Fibroblast of the aortic adventitia (primary cell): ENCODE results near the gene IL17C.

DNA sequence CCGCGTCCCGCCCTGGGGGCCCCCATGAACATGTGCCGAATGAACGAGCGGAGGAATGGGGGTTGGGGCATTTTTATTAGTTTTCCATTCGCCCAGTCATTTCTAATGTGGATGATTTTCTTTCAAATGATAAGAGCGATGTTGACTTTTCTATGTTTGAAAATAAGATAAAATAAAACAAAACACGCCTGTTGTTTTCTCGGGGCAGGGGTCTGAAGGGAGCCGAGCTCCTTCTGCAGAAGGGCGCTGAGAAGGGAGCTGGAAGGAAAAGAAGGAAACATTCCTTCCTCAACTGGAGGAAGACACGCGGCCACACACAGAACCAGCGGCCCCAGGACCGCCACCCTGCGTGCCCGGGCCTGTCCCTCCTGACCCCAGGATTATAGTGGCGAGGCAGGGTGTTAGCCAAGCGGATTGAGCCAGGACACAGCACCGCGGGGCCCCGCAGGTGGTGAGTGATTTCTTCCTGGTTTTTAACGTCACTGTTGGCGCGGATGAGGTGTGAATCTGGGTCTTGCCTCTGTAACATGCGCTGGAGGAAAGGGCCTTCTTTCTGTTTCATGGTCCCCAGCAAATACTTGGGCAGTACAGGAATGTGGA, 158.8 kb upstream of the ZNF469 start:
- CAGE, long polyA plus RNA: no peak

- CAGE, long polyA plus RNA: no peak
These were observed 118.0 kb upstream of the ZNF469 start for GRCh38 chr16:88264444-88265517.

- CAGE, long polyA plus RNA: no peak
These were observed 41.4 kb downstream of the ZFPM1 start for GRCh38 chr16:88494170-88495227.

DNA sequence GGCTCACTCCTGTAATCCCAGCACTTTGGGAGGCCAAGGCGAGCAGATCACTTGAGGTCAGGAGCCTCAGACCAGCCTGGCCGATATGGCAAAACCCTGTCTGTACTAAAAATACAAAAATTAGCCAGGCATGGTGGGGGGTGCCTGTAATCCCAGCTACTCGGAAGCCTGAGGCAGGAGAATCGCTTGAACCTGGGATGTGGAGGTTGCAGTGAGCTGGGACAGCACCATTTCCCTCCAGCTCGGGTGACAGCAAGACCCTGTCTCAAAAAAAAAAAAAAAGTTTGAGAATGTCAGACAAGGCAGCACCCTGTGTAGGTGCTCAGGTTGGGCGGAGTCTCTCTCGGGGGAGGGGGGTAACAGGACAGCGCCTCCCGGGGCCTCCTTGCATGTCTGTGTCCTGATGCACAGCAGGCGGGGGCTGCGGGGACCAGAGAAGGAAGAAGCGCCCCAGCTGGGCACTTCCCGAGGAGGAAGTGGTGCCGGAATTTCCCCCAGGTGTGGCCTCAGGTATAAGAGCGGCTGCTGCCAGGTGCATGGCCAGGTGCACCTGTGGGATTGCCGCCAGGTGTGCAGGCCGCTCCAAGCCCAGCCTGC, at the start of gene IL17C:
TSS of gene IL17C (plus strand) at position 543 of the 597 bp plus-strand sequence.
- CAGE, long polyA plus RNA: no peak

GRCh38 chr16:88643253-88643861, 5.0 kb downstream of the IL17C start:
- CAGE, long polyA plus RNA: no peak

- CAGE, long polyA plus RNA: no peak
These were observed 1.7 kb upstream of the SNAI3 start for GRCh38 chr16:88687775-88688731.

DNA sequence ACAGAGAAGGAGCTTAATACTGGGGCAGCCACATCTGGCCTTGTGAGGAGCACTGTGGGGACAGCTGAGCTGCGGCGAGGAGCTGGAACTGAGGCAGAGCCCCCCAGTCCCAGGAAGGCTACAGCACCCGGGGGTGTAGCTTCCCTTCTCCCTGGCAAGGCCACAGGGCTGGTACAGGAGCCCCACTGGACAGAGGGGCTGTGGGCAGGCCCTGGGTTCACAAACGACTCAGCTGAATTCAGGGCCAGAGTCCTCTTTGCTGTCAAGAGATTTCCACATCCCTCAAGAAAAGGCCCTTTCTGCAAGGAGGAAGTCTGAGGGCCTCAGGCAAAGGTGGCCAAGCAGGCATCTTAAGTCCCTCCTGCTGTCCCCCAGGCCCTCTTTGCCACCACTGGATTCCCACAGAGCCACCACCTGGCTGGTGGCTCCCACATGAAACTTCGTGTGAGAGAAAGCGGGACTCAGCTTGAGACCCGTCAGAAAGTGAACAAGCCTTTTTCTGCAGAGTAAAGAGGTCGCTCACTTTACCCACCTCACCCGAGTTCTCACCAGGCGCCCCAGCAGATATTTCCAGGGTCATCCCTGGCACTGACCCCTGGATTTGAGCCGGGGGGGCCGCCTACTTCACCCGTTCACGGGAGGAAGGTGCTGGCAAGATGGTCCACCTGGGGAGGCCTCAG, 3.8 kb downstream of the RNF166 start:
- CAGE, long polyA plus RNA: no peak

DNA sequence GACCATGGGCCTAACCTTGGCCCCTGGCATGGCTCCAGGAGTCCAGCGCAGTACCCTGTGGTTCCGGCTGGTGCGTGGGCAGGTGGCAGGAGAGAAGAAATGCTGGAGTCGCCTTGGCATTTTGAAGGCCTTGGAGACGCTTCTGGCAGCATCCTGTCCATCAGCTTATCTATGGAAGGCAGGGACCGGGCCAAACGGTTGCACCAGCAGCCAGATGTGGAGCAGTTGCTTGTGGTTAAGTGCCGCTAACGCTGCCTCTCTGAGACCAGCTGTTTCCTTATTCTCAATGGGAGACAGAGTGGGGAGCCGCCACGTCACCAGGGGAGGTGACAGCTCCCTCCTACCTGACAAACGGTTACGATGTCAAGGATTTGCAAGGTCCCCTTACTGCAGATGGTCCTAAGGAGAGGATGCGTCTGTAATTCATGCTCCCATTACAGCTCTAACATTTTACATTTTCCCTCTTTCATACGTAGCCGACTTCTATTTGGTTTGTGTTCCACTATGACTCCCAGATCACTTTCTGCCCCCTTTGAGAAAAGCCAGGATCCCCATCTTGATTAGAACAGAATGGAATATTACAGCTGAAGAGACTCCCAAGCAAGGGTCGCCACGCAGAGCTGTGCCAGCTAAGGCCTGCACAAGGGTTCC, 3.6 kb upstream of the CDT1 start:
- CAGE, long polyA plus RNA: no peak

DNA sequence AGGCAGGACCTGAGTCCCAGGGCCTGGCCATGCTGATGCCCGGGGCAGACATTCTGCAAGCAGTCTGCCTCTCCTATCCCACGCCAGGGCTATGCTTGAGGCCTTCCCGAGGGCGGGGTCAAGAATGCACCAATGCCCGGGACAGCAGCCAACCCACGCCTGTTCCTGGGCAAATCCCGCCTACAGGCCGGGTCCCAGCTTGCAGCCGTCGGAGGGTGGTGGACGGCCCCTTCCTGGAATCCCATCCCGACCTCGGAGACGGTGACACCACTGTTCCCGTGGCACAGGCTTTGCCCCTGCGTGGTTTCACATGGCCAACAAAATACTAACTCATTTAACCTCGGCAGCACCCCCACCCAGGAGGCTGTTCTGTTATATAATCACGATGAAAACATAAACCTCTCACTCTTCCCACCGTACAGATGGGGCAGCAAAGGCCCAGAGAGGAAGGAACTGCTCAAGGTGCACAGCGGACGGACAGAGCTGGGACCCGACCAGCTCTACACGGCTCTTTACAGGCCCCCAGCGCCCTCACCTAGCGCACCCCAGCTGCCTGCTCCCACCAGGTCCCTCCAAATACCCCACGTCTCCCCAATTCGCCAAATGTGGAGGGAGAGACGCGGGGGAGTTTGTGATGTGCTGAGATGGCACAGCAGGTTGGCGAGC, 54.4 kb downstream of the CBFA2T3 start:
- CAGE, long polyA plus RNA: no peak

GRCh38 chr16:88925004-88925939, 51.7 kb downstream of the CBFA2T3 start:
- CAGE, long polyA plus RNA: no peak

DNA sequence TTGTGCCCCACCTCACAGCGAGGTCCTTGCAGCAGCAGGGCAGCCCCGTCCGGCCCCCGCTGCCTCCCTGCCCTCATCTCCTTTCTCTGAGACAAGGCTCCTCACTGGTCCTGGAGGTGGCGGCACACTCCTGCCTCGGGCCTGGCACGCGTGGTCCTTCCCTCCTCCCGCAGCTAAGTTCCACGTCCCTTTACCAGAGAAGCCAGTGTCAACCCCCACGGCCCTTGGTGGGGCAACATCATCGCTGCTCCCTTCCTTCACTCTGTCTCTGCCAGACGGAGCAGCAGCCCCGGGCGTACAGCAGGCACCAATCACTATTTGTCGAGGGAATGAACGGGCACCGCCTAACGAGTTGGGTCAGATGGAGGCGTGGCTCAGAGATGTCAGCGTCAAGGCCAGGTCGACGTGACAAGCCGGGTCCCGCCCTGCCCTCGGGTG, 50.1 kb downstream of the CBFA2T3 start:
- CAGE, long polyA plus RNA: no peak

GRCh38 chr16:89060320-89060597, 33.4 kb upstream of the ACSF3 start:
- CAGE, long polyA plus RNA: no peak

- CAGE, long polyA plus RNA: no peak
These were observed 4.8 kb downstream of the ACSF3 start for GRCh38 chr16:89098272-89099119.

DNA sequence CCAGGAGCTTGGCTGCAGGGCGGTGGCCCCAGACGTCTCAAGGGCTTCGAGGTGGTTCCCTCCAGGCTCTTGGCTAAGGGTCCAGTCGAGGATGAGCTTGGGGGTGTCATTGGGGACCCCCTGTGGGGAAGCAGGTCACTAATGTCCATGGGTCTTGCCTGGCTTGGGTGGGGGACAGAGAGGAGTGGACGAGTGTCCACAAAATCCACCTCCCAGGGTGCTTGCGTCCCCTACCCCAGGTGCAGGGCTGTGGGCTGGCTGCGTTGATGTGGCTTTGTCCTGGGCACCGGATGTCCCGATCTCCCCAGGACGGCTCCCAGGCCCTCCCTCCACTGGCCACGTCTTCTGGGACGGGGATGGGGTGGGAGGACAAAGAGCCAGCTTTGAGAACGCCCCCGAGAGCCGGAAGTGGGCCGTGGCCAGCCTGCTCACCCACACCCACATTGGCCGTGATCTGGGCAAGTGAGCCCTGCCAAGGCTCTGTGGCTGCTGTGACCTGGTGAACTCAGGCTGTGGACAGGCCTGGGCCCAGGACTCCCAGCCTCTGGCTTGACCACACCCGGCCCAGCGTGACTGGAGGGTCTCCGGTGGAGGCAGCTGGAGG, 3.2 kb downstream of the CDH15 start:
- CAGE, long polyA plus RNA: no peak

- CAGE, long polyA plus RNA: no peak
These were observed 58.5 kb downstream of the ZNF778 start for GRCh38 chr16:89276025-89276288.

DNA sequence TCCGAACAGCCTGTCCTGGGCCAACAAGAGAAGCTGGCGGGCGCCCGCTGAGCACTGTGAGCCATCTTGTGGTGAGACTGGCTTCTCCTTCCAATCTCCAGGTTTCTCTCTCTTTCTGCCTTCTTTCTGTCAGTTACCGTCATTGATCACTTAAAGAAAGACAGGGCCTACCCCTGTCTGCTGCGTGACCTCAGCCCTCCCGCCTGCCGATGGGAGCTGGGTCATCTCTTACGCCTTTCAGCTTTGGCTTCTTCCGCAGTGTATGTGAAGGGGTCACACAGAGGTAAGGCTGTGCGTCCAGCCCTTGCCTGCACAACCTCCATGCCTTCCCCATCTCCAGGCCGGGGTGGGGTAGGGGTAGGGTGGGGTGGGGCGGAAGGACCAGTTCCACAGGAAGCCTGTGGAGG, 80.2 kb downstream of the ZNF778 start:
- CAGE, long polyA plus RNA: no peak

- CAGE, long polyA plus RNA: no peak
These were observed 83.1 kb downstream of the ZNF778 start for GRCh38 chr16:89300387-89301132.

DNA sequence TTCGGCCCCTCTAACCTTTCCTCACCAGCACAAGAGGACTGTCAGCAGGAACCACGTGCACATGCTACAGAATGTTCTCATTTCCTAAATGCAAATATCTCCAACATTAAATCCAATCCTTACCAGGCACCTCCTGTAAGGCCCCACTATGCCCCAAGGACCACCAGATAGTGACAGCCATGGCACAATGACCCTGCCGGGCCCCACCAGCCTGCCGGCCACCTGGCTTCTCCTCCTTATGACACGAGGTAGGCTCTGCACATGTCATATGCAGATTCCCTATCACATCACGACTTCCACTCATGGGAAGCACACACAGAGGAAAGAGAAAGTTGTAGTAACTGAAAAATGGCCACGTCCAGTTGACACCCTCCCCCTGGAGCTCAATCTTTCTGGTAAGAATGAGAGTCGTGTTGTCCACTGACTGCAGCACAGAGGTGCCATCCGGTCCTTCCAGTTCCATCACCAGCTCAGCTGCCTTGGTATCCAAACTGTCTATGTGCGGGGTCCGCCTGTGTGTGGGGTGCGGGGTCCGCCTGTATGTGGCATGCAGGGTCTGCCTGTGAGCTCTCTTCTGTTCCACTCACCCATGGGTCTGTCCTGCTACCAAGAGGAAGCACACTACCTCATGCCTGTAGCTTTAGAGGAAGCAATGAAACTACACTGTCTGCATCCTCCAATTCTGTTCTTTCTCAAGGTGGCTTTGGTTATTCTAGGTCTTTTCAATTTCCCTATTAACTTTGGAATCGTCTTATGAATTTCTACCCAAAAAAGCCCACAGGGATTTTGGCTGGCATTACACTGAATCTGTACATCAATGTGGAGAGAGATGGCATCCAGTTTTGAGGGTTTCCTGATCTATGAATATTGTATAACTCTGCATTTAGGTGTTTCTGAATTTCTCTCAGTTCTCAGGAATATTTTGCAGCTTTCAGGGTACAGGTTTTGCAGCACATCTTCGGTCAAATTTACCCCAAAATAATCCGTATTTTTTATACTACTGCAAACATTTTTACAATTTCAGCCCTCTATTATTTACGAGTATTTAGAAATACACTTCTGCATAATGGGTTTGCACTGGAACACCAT, 92.5 kb downstream of the ZNF778 start:
- CAGE, long polyA plus RNA: no peak

GRCh38 chr16:89360777-89361688, 129.3 kb downstream of the ANKRD11 start:
- CAGE, long polyA plus RNA: no peak

DNA sequence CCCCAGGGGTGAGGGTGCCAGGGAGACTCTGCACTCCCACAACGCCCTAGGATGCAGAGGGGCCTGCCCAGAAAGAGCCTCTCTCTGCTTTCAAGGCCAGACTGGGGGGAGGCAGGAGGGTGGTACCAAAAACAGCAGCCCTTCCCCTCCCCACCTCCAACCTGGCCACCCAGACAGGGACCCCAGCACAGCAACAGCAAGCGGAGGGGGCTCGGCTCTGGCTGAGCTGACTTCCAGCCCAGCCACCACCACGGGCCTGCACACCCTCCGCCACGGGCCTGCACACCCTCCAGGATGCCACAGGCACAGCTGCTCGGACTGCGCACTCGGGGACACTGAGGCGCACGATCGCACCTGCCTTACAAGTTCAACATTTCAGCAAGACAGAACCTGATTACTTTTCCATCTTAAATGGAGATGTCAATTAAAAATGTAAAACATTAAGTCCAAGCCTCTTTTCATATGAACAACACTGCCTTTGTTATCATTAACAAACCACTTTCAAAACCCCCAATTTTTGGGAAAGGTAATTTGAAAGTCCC, 76.5 kb downstream of the ANKRD11 start:
- CAGE, long polyA plus RNA: no peak